BJ (cell line): ENCODE data around the genes CD1D and FCRL6.

GRCh38 chr1:157014327-157015337, 30.9 kb downstream of the ARHGEF11 start:
- CAGE, long polyA plus RNA = no peak
- RRBS = no CpG with 5 or more reads among the region's 7 CpGs

- CAGE, long polyA plus RNA = no peak
- RRBS = no CpG with 5 or more reads among the region's 4 CpGs
Observed at GRCh38 chr1:157523989-157524602, 28.2 kb downstream of the FCRL5 start.

DNA sequence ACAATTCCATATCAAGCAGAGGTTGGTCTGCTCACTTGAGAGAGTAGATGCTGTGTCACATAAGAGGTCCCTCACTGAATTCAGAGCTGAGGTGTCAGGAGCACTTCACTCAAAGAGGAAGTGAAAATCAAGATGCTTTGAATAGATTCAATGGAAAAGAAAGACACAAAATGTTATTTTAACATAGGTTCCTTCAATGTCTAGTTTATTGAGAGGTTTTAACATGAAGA, 4.3 kb upstream of the FCRL3 start:
- CAGE, long polyA plus RNA = no peak

- CAGE, long polyA plus RNA = no peak
Observed at GRCh38 chr1:157774095-157774542, 2.8 kb downstream of the FCRL2 start.

DNA sequence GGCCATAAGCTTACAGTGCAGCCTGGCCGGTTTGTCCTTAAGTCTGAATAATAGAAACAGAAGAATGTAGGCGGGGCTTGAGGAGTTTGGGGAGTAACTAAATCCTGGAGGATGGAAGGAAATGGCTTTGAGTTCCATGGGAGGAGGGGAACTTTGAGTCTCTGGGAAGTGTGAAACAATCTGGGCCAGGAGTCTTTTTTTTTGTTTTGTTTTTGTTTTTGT, 3.0 kb downstream of the SMIM42 start:
- CAGE, long polyA plus RNA = no peak
- RRBS = no CpG with 5 or more reads among the region's 2 CpGs

DNA sequence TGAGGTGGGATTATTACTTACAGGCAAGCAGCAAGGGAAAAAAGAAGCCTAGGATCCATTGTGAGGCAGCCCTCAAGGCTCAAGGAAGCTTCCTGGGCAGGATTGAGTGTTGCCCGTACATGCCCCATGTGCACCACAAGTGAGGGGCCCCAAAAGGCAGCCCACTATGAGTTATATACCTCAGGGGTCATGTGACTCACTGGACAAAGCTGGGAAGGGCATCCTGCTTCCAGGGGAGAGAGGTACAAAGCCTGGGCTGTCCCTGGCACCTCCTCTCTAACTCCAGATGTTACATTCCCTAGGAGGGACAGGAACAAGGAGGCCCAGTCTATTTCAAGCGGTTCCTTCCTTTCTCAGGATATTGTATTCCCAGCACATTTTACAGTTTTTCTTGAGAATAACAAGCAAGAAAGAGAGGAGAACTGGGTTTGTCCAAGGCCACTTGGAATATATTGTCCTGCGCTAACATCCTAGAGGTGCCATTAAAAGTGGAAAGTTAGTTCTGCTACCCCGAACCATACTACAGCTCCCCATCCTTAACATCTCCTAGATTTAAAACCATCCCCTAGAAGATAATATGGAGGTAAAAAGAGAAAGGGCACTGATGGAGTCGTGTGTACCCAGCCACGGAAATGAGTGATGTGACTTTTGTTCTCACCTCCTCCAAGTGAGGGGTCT, 18.8 kb upstream of the SMIM42 start:
- CAGE, long polyA plus RNA = no peak
- RRBS = no CpG with 5 or more reads among the region's 6 CpGs

DNA sequence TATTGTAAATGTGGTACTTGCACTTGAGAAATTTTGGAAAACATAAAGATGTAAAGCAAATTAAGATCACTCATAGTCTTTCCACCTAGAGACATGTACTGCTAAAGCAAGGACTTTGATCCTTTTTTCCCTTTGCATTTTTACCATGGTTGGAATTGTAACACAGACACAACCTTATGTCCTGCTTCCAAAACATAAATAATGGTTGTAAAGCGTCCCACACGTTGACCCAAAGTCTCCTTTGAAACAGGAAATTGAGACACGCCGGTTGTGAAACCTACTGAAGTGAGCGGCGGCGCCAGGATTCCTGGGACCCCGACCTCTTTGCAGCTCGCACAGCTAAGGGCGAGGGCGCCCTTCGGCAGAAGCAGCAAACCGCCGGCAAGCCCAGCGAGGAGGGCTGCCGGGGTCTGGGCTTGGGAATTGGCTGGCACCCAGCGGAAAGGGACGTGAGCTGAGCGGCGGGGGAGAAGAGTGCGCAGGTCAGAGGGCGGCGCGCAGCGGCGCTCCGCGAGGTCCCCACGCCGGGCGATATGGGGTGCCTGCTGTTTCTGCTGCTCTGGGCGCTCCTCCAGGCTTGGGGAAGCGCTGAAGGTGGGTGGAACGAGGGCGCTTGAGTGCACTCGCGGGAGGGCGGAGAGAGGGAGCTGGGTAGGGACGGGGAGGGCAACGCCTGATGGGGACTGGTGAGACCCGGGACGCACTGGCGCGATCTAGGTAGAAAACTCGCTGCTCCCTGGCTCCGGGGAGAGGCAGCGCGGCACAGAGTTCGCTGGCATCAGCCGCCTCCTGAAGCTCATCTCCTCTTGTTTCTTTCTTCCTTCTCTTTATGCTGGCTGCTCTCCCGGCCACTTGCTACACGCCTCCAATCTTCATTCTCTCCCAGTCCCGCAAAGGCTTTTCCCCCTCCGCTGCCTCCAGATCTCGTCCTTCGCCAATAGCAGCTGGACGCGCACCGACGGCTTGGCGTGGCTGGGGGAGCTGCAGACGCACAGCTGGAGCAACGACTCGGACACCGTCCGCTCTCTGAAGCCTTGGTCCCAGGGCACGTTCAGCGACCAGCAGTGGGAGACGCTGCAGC, at the start of gene CD1D:
Gene CD1D, plus strand, starts transcription at position 327 of the 1,081 bp plus-strand sequence.
- CAGE, long polyA plus RNA = no peak
- RRBS = 4% methylated on average over 19 of the region's 69 CpGs

DNA sequence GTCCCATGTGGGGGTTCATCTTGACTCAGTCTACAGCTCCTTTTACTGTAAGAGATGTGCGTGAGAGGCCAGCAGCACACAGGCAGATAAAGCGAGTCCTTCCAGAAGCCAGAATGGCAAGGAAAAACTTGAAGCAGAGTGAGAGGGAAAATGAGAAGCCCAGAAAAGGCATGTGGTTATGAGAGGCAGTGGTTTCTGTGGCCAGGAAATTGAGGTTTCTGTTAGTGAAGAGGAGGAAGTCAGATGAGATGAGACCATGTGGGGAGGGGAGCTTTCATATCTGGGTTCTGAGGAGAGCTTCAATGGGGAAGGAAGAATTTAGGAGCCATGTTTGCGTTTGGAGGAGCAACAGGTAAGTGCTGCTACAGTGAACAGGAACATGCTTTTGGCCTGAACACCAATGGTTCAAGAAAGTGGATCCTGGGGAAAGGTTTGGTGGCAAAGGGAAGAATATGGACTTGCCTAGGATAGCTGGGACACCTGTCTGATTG, 6.1 kb upstream of the CD1A start:
- CAGE, long polyA plus RNA = no peak
- RRBS = no CpG with 5 or more reads among the region's 3 CpGs

- CAGE, long polyA plus RNA = no peak
- RRBS = no CpG with 5 or more reads among the region's 3 CpGs
Observed at GRCh38 chr1:158833370-158833670, 2.2 kb downstream of the MNDA start.

- CAGE, long polyA plus RNA = no peak
- RRBS = no CpG with 5 or more reads among the region's 4 CpGs
Observed at GRCh38 chr1:159008648-159009125, 1.0 kb upstream of the IFI16 start.

DNA sequence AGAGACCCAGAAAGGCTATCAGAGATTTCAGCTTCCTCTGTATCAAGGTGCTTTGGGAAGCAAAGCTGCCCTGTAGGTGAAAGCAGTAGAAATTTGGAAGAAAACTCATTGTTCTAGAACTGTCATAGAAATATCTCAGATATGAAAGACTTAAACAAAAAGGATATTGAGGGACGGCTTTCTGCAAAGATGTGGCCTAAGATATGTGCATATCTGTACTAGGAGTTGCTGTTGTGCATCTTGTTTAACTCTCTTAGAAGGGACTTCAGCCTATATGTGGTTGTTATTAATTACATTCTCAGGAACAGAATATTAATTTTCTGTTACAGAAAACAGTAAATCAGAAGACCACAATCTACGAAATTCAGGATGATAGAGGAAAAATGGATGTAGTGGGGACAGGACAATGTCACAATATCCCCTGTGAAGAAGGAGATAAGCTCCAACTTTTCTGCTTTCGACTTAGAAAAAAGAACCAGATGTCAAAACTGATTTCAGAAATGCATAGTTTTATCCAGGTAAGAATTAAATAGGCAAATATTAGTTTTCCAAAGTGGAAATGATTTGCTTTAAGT, 10.4 kb downstream of the IFI16 start:
- CAGE, long polyA plus RNA = no peak
- RRBS = no CpG with 5 or more reads among the region's 3 CpGs

- CAGE, long polyA plus RNA = no peak
- RRBS = no CpG with 5 or more reads among the region's 4 CpGs
Observed at GRCh38 chr1:159095313-159095721, 18.8 kb upstream of the AIM2 start.

DNA sequence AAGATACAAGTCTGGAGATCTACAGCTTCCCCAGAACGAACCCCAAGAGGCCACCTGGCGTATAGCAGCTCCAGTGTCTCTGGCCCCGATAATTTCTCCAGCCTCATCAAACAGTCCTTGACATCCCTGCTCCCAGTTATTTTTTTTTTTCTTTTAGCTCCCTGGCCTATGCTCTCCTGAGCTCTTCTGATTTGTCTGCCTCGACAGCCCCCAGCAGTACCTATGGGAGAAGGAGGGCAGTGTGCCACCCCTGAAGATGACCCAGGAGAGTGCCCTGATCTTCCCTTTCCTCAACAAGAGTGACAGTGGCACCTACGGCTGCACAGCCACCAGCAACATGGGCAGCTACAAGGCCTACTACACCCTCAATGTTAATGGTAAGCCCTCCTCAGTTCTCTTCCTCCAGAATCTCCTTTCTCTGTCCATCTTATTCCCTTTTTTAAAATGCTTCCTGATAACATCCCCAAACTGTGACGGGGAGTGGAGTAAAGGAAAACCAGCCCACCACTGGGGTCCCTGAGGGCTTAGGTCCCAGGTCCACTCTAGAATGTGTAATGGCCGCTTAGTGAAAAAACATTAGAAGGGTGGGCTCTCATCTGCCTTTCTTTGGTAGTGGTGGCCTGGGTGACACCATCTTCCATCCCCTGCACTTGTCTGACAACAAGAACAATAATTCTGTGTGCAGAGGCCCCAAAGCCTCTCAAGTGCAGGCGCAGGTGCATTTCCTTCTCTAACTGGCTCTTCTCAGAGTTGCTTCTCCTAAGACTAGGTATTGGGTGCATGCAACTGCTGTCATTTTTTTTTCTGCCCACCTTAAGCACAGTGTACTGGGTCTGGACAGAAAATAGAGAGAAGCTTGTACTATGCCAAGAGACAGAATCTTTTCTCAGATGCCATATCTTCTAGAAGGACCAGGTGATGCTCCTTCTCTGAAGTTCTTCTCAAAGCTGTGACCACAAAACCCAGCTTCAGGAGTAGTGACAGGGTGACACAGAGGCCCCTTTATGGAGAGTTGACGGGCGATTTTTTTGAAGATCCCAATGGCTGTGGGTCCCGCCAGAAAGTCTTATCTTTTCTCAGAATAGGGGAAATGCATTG, 7.6 kb upstream of the ACKR1 start:
- CAGE, long polyA plus RNA = no peak
- RRBS = no CpG with 5 or more reads among the region's 11 CpGs

GRCh38 chr1:159444407-159445037, 5.0 kb downstream of the OR10J1 start:
- CAGE, long polyA plus RNA = no peak
- RRBS = no CpG with 5 or more reads among the region's 1 CpG

DNA sequence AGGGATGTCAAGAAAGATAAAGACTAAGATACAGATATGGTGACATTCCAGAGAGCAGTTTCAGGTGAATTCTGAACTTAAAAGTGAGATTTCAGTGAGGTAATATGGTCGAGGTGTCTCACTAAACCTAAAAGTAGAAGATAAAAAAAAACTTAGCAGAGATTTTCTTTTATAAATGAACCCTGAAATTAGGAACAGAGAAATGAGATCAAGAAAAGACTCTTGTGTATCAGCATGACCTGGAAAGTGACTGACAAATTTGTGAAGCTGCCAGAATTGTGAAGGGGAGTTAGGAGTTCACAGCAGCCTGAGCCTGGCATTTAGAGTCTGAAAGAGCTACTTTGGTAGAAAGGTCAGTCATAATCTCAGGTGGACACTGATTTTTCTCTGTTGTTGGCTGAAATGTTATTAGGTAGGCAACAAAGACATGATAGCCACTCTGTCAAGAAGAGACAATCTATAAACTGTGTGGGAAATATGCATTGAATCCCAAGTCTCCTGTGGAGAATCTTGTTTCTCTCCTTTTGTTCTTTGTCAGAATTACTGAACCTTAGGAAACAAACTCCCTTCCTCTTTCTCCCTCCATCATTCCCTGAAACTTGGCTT, 4.4 kb upstream of the APCS start:
- CAGE, long polyA plus RNA = no peak
- RRBS = no CpG with 5 or more reads among the region's 1 CpG

- CAGE, long polyA plus RNA = no peak
- RRBS = no CpG with 5 or more reads among the region's 5 CpGs
Observed at GRCh38 chr1:159594534-159595346, 7.1 kb downstream of the APCS start.

- CAGE, long polyA plus RNA = no peak
- RRBS = no CpG with 5 or more reads among the region's 8 CpGs
Observed at GRCh38 chr1:159802217-159802655, at the start of gene FCRL6. Gene FCRL6, plus strand, starts transcription at chr1:159802360.

DNA sequence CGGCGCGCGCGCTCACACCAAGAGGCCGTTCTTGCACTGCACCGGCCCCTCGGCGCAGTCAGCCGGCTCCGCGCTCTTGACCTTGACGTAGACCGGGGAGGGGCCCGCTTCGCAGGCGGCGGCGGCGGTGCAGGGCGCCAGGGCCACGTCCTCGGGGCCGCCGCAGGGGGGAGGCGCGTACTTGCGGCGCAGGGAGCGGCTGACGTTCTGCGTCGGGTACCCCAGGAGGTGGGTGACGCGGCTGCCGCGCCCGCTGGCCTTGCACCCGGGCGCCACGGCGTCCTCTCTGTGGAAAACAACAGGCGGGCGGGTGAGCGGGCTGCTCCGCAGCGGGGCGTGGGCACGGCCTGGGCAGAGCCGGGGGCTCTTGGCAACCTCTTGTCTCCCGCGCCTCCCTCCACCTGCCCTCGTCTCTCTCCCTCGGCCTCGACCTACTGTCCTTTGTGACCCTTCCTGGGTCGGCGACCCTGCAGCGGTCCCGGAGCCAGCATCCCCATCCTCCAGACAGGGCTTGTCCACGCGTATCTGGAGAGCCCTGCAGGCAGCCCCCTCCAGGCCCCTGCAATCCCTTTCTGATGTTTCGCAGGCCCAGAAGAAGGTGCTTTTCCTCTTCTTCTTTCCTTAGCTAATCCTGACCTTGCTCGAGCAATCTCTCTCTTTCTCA, 7.6 kb downstream of the VSIG8 start:
- CAGE, long polyA plus RNA = no peak
- RRBS = 1% methylated on average over 16 of the region's 63 CpGs

GRCh38 chr1:159924212-159924904, 949 bp downstream of the TAGLN2 start:
- CAGE, long polyA plus RNA = no peak
- RRBS = 1% methylated on average over 10 of the region's 36 CpGs

GRCh38 chr1:159939705-159940371, 5.6 kb downstream of the IGSF9 start:
- CAGE, long polyA plus RNA = no peak
- RRBS = no CpG with 5 or more reads among the region's 9 CpGs